Jejunum (tissue), 1 donor: ENCODE results near the genes CERCAM and GLE1.

GRCh38 chr9:128107154-128107560 lies 20.4 kb downstream of the PTGES2 start:
- PRO-cap = no peak

DNA sequence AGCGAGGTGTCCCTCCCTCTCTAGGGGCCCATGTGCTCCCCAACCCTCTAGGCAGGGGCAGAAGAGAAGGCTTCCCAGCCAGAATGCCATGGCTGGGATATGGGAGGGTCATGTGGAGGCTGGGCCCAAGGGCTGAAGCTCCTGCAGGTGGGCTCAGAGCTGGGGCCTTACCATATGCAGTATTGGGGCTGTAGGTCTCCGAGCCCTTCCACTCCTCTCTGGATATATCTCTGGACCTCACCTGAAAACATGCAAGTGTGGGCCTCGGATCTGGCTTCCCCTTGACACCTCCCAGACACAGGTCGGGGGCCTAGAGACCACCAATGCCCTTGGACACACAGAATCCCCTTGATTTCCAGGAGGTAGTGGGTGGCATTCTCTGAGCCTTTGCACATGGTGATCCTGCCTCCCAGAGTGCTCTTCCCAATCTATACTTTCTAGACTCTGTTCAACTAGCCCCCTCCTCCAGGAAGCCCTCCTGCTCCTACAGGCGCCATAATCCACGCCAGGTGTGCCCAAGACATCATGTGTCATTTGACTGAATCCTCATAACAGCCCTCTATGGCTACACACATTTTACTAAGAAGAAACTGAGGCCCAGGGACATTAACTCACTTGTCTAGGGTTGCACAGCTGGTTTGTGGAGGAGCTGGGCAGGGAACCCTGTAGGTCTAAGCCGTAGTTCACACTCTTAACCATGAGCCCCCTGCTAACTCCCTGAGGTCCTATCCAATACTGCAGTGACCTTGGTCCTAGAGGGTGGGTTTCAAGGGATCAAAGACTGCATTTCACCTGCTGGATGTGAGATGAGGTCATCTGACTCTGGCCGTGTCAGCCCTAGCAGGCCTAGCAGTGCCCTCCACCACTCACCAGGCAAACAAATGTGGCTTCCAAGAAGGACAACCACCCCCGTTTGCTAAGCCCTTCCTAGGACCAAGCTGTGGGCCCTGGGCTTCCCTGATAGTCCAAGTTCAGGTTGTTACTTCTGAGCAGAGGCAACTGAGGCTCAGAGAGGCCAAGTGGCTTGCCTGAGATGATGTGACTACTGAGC lies 7.2 kb downstream of the BBLN start:
- PRO-cap = no peak

- PRO-cap = no peak
Measured at GRCh38 chr9:128325246-128326222, 2.9 kb downstream of the COQ4 start.

GRCh38 chr9:128393008-128394148 lies 22.2 kb downstream of the URM1 start:
- PRO-cap = no peak

DNA sequence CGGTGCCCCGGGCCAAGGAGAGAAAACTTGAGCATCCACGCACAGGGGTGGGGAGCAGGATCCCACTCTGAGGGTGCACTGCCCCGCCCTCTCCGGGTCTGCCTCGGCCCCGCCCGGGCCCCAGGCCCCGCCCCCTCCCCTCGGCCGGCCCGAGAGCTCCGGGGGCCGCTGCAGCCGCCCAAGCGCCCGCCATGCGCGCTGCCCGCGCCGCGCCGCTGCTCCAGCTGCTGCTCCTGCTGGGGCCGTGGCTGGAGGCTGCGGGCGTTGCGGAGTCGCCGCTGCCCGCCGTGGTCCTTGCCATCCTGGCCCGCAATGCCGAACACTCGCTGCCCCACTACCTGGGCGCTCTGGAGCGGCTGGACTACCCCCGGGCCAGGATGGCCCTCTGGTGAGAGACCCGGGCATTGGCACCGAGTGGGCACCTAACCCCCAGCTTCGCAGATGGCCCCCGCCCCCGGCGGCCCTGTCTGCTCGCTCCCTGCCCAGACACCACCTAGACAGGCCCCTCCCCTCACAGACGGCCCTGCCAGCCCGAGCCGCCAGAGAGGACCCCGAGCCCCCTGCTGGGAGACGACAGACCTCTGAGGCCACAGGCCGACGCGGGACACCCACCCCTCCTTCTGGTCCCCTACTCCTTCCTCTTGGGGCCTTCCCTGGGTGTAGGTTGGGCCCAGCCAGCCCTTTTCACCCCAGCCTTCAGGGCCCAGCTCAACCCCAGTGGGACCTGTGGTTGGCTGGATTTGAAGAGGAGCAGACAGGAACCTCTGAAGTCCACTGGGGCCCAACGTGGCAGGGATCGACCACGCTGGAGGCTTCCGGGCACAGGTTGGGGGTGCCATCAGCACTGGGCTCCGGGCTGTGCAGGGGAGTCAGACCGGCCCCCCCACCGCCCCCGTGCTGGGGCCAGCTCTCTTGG lies at the start of gene CERCAM:
Gene CERCAM, plus strand, starts transcription at position 171 of the 916 bp plus-strand sequence.
- PRO-cap = bidirectional peak, plus-strand start at position 152 of the sequence, minus-strand start at position 69 of the sequence

DNA sequence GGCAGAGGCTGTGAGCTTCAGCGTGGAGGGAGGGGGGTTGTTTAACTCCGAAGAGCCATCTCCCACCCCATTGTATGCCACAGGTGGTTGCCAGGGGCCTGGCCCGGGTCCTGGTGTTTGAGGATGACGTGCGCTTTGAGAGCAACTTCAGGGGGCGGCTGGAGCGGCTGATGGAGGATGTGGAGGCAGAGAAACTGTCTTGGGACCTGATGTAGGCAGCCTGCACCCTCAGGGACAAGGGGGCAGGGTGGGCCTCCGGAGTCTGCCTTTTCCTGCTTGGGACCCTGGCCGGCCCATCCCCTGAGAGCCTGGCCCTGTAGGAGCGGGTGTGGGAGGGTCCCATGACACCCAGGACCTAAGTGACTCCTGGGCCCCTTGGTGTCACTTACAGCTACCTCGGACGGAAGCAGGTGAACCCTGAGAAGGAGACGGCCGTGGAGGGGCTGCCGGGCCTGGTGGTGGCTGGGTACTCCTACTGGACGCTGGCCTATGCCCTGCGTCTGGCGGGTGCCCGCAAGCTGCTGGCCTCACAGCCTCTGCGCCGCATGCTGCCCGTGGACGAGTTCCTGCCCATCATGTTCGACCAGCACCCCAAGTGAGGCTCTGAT lies 13.5 kb downstream of the CERCAM start:
- PRO-cap = no peak

GRCh38 chr9:128504124-128505001 lies at the start of gene GLE1:
TSS of gene GLE1 (plus strand) at chr9:128504719.
- PRO-cap = bidirectional peak, plus-strand start at chr9:128504719, minus-strand start at chr9:128504629

- PRO-cap = no peak
Measured at GRCh38 chr9:128629199-128629864, 27.3 kb downstream of the DYNC2I2 start.

DNA sequence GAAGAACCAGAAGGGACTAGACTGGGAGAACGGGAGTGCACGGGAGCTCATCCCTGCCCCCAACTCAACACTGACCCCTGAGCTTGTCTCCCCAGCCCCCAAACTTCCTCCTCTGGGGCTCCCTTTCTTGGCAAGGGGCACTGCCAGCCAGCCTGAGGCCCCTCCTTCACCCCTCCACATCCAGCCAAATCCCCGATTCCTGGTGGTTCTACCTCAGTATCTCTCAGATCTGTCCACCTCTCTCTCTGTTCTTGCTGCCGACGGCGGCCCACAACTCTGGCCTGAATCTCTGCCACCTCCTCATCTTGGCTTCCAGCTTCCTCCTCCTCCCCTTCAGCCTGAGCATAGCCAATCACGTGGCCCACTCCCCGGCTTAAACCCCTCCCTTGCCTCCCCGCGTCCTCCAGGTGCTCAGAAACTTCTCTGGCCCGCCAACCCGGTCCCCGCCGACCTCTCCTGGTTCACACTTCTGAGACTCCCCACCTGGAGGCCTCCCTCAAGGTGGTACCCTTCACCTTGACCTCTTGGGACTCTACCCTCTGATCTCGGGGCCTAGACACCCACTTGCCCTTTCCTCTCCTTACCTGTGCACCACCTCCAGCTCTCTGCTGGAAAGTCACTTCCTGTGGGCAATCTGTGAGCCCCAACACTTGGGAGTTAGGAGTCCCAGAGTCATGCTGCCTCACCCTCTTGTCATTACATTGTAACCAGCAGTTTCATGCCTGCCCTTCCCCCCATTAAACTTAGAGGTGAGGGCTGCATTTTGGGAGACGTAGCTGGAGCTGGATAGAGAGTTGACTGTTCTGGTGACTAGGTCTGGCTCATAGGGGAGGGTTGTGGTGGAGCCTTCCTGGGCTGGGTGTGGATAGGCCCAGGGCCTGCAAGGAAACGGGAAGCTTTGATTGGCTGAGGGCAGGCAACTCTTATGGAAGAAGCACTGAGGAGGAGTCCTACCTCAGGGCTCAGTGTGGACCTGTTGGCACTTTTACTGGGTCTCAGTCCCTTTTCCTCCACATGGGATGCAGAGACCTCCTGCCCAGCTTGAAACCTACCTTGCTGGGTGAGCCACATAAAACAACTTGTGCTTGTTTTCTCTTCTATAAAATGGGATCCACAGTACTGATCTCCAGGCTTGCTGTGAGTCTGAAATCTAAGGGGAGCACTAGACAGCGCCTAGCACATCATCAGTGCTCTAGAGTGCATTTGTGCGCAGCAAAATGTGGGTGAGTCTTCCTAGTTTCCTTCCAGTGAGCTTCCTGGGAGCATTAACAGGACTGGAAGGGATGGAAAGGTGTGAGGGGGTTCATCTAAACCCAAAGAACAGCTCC lies 4.4 kb upstream of the SET start:
- PRO-cap = bidirectional peak, plus-strand start at position 414 of the sequence, minus-strand start at position 278 of the sequence; bidirectional peak, plus-strand start at position 926 of the sequence, minus-strand start at position 825 of the sequence

DNA sequence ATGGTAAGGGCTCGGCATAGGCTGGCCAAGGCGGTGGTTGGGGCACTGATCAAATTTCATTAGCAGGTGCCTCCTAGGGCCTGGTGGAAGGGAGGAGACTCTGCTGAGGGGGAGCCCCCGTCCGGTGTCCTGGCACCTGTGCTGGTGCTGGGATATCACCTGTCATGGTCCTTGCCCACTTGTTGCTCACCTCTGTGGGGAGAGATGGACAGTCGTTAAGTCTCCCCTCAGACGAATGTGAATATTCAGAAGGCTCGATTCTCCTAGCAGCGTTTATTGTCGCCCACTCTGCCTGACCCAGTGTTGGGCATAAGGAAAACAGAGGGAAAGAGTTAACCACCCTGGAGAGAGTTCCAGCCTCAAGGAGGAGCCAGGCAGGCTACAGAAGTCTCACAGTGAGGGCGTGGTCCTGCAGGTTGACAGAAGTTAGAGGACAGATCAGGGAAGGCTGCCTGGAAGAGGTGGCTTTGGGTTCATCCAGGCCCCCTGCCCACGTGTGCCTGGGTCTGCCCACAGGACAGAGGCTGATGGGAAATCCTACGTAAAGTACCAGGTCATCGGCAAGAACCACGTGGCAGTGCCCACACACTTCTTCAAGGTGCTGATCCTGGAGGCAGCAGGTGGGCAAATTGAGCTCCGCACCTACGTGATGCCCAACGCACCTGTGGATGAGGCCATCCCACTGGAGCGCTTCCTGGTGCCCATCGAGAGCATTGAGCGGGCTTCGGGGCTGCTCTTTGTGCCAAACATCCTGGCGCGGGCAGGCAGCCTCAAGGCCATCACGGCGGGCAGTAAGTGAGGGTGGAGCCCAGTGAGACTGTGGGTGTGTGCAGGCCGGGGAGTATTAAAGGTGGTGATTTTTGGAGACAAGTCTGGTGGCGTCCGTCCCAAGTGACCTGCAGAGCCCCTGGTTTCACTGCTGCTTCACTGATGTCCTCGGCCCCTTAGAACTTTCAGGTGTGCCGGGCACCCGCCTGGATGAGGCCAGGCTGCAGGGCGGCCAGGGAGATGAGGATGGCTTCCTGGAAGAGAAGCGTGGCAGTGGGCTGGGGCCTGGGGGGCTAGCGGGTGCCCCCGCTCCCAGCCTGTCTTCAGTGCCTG lies 3.9 kb downstream of the ENDOG start:
- PRO-cap = no peak

DNA sequence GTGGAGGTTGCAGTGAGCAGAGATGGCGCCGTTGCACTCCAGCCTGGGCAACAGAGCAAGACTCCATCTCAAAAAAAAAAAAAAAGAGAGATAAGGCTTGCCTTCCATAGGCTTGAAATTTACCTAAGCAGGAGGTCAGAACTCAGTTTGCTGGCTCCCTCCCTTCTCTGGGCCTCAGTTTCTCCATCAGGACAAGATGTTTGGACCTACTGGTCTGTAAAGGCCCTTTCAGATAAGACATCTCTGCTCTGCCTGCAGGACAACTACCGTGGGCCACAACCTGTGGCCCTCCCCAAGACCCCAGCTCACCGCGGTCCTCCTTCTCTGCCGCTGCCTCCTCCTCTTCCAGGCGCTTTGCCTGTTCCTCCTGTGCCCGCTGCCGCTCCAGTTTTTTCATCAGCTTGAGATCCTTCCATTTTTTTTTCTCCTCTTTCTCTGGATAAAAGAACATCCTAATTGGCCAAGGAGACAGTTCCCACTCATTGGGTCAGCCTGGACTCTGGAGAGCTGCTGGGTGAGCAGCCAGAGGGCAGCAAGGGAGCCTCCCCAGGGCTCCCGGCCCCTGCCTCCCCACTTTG lies 1.1 kb downstream of the SPOUT1 start:
- PRO-cap = no peak

GRCh38 chr9:128885655-128886454 lies 3.9 kb downstream of the LRRC8A start:
- PRO-cap = no peak

DNA sequence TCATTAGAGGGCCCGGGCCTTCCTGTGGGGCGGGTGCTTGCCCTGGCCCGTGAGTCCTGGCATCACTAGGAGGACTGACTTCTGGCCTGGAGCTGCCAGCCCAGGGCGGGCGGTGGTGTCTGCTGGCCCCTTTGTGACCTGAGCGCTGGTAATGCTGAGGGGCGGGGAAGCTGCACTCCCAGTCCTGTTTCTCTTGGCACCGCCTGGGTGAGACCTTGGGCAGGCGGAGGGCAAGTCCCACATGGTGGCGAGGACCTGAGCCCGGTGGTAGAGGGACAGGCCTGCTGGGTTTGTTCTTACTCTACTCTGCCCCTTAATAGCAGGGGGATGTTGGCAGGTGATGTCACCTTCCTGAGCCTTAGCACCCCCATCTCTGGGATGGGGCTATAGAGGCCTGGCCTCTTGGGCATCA lies 18.0 kb upstream of the PHYHD1 start:
- PRO-cap = no peak

- PRO-cap = no peak
Measured at GRCh38 chr9:129008248-129008556, 19.9 kb downstream of the SH3GLB2 start.

- PRO-cap = no peak
Measured at GRCh38 chr9:129021139-129021524, 7.0 kb downstream of the SH3GLB2 start.

- PRO-cap = no peak
Measured at GRCh38 chr9:129107612-129108350, 2.8 kb downstream of the CRAT start.

DNA sequence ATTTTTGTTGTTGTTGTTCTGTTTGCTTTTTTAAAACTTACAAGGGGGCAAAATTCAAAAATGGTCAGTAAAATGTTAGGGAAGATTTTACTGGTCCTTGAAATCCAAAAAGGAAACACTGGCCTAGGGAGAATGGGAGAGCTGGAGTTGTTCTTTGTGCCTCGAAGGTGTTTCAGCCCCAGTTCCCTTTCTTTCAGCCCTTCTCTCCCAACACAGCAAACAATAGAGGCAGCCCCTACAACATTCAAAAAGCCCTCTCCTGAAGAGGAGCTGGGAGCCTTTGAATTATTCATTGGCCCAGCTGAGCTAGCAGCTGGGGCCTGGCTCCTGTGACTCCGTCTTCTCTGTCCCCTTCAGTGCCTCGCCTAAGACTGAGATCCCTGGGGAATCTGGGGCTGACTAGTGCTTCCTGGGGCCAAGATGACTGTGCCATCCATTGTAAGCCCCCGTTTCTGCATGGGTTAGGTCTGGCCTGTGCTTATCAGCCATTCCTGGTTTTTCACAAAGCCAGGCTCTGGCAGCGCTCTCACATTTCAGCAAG lies 15.4 kb downstream of the PTPA start:
- PRO-cap = no peak

DNA sequence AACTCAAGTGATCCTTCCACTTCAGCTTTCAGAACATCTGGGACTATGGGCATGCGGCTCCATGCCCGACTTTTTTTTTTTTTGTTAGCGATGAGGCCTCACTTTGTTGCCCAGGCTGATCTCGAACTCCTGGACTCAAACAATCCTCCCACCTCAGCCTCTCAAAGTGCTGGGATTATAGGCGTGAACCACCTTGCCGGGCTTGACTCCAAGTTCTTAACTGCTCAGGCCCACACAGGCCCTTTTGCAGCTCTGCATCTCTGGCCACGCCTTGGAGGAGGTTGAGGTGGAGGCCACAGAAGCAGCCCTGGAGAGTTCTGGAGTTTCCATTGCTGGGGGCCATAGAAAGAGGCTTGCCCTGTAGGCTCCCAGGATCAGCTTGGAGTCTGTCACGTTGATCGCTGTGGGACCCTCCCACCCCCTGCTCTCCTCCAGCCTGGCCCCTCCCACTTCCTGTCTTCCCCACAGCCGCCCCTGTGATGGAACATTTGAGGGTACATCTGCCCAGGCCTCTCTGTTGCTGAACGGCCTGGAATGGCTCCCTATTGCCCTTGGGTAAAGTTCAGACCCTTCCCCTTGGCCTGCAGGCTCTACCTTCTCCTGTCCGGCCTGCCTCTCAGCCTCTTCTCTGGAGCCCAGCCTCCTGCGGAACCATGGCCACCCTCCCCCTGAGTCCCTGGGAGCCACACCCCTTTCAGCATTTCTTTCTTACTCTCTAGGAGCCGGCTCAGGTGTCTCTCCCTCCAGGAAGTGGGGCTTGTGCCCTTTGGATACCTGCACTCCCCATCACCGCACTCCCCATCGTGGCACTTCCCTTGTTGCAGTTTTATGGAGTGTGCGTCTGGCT lies 30.3 kb upstream of the IER5L start:
- PRO-cap = no peak

DNA sequence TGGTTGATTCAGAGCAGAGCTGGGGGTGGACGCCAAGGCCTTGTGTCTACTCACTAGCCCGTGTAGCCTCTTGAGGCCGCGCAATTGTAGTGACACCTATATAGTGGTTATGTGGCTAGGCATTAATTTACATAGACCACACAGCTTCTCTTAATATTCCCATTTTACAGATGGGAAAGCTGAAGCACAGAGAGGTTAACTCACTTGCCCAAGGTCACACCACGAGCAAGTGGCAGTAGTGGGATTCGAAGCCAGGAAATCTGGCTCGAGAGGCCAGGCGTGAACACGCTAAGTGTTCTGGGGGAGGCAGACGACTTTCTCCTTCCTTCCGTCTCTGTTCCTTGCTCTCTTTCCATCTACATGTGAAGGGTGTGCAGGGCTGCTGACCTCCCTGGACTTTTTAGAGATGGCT lies 49.7 kb upstream of the IER5L start:
- PRO-cap = no peak

DNA sequence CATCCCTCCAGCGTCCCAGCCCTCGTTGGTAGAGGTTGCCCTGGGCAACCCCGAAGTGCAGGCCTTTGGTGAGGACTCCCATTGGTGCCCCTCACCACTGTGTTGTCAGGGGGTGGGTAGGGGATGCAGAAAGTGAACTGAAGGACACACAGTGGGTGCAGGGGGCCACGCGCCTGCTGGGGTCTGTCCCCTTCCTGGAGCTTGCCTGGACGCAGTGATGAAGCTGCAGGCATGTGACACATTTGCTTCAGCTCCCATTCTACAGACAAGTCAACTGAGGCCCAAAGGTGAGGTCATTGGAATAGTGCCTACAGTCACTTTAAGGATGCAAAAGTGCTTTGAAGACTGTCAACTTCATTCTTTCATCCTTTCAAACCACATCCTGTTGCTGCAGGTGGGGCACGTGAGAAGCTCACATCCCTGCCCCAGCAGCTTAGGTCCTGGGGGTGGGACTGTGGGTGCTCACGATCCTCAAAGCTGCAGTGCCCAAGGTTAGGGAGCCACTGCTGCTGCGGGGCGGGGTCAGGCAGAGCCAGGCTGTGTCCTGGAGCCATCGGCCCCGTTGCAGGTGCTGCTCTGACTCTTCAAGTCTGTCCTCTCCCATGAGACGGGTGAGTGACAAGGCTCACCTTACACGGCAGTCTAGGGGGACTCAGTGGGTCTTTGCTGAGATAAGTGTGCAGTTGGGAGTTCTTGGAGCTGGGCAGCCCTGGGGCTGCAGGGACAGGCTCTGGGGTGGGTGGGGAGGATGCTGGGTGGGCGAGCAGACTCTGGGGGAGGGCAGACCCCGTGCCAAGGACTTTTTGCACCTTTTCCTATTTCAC lies 57.9 kb upstream of the IER5L start:
- PRO-cap = unidirectional peak, plus-strand start at position 436 of the sequence